Helper T cell (primary cell): ENCODE measurements around the genes PRAMEF11 and PRAMEF27.

GRCh38 chr1:12205318-12205555 is 24.6 kb upstream of the VPS13D start:
- PRO-cap, 2 experiments = no peak in any of the 2 experiments

- PRO-cap, 2 experiments = no peak in any of the 2 experiments
Measured at GRCh38 chr1:12474855-12475360, 143.1 kb downstream of the DHRS3 start.

- PRO-cap, 2 experiments = no peak in any of the 2 experiments
Measured at GRCh38 chr1:12496253-12497353, 121.4 kb downstream of the DHRS3 start.

DNA sequence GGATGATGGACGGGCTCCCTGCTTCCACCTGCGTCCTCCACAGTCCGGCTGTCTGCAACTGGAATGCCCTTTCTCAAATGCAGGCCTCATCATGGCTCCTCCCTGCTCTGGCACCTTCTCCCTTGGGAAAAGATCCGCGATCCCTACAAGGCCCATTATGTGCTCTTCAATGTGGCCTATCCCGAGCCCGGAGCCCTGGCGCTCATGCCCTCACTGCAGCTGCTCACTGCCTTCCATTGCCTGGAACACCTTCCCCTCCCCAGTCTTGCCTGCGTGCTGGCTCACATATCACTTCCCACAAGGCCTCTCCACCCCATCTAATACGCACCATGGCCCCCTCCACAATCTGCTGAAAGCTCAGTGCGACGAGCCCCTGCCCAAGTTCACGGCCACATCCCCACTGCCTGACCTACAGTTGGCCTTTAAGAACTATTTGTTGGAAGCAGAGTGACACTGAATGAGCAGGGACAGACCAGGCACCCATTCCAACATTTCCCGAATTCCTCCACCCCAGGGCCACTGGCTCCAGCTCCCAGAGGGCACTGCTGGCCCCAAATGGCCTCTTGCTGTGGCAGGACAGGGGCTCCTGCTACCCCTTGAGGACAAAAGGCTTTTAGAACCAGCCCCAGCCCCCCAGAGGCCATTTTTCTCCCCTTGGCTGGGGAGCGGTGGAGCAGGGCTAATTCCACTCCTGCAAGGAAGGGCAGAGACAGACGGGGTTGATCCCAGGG is 64.9 kb downstream of the DHRS3 start:
- PRO-cap, 2 experiments = no peak in any of the 2 experiments

DNA sequence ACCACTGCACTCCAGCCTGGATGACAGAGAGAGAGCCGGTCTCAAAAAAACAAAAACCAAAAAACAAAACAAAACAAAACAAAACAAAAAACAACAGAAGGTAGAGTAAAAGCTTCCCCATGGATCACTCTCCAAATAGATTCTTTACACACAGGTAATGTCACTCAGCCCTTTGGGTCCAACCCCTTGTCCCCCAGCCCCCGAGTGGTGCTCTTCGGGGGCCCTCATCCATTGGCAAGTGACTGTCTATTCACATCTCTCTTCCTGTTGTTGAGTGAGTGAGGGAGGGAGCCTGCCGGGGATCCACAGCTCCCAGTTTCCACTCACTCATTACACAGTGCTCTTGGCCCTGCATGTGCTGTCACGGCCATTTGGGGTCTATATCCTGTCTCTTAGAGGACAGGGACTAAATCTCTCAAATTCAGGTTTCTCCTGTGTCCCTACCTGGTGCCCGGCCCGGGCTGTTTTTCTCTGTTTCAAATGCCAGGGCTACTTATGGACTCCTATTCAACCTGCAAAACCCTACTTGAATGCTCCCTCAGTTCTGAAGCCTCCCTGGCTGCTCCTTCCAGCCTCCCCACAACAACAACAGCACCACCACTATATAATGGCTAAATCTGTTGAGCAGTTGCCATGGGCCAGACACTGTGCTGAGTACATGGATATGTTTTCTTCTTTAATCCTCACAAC is 30.2 kb downstream of the DHRS3 start:
- PRO-cap, 2 experiments = no peak in any of the 2 experiments

DNA sequence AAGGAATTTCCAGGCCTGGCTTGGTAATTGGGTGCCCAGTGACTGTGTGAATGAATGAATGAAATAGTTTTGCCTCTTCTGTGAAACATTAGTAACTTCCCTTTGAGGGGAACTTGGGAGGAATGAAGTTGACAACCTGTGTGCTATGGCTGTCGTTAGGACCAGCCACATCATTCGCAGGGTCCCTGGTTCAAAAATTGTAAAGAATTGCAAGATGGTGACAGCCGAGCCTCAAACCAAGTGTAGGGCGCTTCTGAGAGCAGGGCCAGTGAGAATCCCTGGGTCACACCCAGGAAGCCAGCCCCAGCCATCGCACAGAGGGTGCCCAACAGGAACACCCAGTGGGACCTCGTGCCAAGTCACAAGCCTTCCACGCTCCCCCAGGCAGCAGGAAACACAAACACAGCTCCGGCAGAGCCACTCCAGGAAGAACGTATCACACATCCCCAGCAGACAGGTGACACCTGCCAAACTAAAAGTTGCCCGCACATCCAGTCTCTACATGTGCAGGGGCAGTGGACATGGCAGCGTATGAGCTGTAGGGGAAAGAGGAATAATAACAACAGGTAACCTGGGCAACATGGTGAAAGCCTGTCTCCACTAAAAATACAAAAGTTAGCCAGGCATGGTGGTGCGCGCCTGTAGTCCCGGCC is 20.3 kb downstream of the DHRS3 start:
- PRO-cap, 2 experiments = no peak in any of the 2 experiments

DNA sequence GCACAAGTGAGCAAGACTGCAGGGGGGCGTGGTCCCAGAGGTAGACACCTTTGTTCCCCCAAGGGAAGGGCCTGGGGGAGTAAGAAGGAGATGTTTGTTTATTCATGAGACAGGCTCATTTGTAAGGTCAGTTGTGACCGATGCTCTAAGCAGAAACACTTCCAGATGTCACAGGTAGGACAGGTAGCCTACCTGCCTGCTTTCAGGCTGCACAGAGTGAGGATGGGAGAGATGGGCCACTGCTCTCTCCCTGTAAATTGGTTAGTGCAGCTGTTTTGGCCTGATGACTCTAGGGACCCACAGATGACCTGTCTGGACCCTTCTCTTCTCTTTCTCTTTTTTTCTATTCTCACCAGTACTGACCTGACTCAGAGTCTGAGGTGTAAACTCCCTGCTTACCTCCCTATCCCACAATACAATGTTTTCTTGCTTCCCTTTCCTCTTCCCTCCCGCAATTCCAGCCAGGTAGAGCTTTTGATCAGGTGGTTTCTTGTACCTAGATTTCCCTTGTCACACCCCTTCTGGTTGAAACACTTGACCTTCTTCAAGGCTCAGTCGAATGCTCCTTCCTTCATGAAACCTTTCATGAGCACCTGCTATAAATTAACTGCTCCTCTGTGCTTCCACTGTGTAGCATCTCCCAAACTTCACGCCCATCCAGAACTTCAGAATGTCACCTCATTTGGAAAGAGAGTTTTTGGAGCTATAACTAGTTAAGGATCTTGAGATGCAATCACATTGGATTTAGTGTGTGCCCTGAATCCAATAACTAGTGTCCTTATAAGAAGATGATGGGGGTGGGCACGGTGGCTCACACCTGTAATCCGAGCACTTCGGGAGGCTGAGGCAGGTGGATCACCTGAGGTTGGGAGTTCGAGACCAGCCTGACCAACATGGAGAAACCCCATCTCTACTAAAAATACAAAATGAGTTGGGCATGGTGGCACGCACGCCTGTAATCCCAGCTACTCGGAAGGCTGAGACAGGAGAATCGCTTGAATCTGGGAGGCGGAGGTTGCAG is 5.7 kb downstream of the DHRS3 start:
- PRO-cap, 2 experiments = no peak in any of the 2 experiments

GRCh38 chr1:12616493-12617105 is 1.4 kb downstream of the DHRS3 start:
- PRO-cap, 2 experiments = peak in 1 of 2 experiments; most common plus-strand start chr1:12617021 (in 1)

DNA sequence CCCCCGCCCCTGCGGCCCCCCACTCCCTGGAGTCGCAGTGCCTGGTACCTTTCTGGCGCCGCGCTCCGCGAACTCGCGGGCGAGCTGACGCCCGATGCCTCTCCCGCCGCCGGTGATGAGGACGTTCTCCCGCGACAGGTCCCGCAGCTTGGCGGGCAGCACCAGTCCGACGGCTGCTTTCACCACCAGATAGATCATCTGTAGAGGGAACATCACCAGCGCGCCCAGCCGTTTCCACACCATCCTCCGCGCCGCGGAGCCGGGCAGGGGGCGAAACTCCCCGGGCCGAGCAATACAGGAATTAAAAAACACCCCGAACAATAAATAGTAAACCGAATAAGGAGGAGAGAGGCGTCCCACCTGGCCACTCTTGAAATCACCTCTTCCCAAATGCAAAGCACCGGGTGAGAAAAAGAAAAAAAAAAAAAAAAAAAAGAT is 885 bp downstream of the DHRS3 start:
- PRO-cap, 2 experiments = peak in 1 of 2 experiments; most common minus-strand start position 75 of the sequence (in 1)

DNA sequence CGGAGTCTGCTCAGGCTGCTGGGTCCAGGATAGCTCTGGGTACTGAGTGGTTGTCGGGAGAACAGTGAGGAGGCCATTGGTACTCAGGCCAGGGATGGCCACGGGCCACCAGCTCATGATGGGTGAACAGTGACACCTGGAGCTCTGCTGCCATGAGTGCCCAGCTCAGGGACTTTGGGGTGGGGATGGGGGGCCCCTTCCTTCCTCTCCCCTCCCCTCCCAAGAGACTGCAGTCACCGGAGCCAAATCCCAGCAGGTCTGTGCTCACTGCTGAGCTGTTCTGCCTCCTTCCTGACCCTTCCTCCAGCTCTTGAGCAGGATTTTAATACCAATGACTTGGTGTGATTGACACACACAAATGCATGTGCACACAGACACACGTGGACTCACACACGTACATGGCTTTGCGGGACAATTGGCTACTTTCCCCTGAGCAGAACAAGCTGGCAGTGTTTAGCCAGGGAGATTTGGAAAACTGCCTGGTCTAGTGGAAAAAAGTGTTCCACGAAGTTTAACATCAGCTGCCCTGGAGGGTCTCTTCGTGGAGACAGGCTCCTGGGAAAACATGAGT is 3.7 kb upstream of the DHRS3 start:
- PRO-cap, 2 experiments = no peak in any of the 2 experiments

- PRO-cap, 2 experiments = no peak in any of the 2 experiments
Measured at GRCh38 chr1:12831272-12831761, at the start of gene PRAMEF11. PRAMEF11 (minus strand) TSS chr1:12831410.

GRCh38 chr1:13056411-13056812 is at the start of gene PRAMEF27:
PRAMEF27 (minus strand) TSS chr1:13056575.
- PRO-cap, 2 experiments = no peak in any of the 2 experiments

- PRO-cap, 2 experiments = no peak in any of the 2 experiments
Measured at GRCh38 chr1:13456709-13457533, 46.7 kb downstream of the PRAMEF20 start.

DNA sequence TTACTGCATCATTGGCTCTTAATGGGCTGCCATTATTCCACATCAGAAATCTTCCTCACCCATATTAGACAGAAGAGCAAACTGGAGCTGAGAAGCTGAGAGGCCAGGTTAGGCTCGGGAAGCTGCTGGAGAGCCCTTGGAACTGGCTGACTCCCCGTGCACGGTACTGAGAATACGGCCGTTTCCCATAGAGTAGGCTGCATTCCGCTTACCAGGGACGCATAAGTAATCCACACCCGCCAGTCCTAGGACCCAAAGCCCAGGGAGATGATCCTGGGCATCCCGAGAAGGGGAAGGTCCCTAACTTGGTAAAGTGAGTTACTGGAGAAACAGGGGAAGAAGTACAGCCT is 1.4 kb downstream of the LRRC38 start:
- PRO-cap, 2 experiments = no peak in any of the 2 experiments

DNA sequence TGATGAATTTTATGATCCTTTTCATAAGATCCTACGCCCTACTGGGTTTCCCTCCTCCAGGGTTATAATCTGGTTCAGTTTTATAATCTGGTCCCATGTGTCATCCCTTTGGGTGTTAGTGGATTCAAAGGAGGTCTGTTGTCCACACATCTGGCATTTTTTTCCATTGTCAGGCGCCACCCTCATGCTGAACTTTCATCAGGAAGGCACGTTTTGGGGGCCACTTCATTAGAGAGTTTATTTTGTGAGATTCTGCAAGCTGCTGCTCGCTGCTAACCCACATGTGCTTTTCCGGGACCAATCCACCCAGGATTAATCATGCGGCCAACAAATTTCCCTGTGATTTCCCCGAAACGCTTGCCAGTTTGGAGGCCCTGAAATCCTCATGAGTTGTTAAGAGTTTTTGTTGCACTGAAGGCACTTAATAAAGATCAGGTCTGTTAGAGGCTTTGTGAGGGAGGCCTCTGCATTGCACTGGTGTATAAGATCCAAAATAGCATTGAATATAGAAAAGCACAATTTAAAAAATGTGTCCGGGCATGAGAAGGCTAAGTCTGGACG is 2.3 kb downstream of the PDPN start:
- PRO-cap, 2 experiments = no peak in any of the 2 experiments

- PRO-cap, 2 experiments = no peak in any of the 2 experiments
Measured at GRCh38 chr1:13927311-13927906, 227.4 kb downstream of the PRDM2 start.

DNA sequence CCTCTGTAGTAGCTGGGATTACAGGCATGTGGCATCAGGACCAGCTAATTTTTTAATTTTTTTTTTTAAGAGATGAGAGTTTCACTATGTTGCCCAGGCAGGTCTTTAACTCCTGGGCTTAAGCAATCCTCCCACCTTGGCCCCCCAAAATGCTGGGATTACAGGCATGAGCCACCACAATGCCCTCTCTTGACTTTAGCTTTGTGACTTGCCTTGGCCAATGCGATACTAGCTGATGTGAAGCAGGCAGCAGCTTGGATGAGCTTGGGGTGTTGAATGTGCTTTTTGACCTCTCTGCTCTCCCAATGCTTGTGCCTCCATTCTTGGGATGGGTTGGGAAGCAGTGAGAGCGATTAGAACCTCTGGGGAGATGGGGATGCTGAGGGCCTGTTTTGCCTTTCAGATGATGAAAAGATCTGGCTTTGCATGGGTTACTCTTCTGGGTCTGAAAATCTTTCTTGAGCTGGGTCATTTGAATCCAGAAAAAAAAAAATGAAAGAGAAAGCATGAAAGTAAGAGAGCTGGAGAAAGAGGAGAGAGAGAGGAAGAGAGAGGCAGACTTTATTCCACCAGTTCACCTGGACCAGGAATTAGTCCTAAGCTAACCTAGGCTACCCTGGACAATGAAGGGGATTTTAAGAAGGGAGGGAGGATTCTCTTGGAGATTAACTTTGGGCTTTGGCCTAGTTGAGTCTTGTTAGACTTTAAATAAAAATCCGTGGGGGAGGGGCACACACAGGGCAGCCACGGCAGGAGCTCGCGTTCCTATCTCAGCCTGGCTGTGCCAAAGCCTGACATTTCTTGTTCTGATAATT is 160.1 kb downstream of the KAZN start:
- PRO-cap, 2 experiments = no peak in any of the 2 experiments

GRCh38 chr1:14826042-14826786 is 227.7 kb downstream of the KAZN start:
- PRO-cap, 2 experiments = no peak in any of the 2 experiments

DNA sequence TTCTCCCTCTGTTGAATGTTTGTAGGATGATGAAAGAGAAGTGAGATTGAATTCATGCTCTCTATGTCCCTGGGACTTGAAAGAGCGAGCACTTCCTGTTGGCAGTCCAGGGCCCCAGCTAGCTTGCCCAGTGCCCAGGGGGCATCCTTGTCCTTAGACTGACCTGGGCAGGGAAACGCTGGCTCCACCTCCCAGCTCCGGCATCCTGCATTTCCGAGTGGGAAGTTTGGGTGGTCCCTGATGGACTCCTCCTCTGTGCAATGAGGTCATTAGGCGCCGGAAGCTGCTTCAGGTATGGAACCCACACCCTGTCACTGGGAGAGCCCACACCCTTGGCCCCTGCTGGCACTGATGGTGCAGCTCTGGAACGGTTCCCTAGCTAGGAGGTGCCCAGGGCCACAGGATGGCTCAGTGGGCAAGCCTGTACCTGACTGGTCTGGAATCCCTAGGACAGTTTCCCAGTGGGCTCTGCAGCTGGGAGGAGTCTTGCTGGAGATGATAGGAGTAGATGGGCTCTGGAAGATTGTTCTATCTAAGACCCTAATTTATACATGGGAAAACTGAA is 242.2 kb upstream of the TMEM51 start:
- PRO-cap, 2 experiments = no peak in any of the 2 experiments

DNA sequence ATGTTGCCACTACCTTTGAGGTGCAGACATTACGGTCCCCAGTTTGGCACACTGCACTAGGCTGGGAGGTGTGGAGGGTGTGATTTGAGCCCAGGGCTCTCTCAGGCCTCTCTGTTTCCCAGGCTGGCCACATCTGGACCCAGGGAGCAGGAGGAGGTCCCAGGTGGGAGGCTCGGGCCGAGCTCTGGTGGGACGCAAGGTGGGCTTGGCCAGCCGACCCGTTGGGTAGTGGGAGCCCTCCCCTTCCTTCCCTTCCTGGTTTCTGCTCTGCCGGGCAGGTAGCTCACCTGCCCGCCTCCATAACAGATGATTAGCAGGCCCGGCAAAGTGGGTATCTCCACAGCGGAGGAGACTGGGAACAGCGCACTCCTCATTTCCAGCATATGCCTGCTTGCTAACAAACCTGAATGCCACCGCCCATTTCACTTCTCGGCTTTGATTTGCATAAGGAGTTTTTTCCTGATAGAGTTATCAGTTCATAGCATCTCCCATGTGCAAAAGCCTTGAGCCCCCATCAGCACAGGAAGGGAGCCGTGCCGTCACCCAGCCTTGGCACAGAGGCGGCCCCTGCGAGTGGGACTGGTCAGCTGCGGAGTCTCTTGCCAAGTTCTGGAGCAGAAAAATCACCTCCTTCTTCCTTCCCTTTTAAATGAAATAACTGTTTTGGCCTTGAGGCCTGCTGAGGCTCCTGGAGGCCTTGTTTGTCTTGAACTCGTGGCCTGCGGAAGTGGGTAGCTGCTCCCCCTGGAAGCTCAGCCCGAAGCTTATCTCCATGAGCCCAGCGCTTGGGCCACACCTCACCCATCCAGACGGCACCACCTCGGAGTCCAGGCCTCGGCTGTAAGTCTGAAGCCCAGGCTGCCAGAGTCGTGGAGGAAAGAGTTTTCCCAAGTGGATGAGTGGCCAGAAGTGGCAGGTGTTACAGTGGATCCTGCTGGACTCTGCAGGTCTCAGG is 145.9 kb upstream of the TMEM51 start:
- PRO-cap, 2 experiments = no peak in any of the 2 experiments